Colon Carcinoma Metastatic in the Brain (tissue), 2 donors: ENCODE results near the genes CDH5, RRAD, B3GNT9 and MATCAP1.

GRCh38 chr16:65855269-65855697, 511.2 kb upstream of the CDH5 start:
- PRO-cap, 2 experiments, result peak in 1 of 2 experiments; most common minus-strand start chr16:65855450 (in 1)

DNA sequence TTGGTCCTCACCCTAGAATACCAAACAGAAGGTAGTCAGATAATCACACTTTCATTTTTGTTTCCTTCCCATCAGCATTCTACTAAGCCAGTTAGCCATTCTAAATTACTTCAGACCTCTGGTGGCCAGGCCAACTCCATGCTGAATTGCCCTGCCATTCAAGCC, 420.9 kb upstream of the CDH5 start:
- PRO-cap, 2 experiments, result no peak in any of the 2 experiments

DNA sequence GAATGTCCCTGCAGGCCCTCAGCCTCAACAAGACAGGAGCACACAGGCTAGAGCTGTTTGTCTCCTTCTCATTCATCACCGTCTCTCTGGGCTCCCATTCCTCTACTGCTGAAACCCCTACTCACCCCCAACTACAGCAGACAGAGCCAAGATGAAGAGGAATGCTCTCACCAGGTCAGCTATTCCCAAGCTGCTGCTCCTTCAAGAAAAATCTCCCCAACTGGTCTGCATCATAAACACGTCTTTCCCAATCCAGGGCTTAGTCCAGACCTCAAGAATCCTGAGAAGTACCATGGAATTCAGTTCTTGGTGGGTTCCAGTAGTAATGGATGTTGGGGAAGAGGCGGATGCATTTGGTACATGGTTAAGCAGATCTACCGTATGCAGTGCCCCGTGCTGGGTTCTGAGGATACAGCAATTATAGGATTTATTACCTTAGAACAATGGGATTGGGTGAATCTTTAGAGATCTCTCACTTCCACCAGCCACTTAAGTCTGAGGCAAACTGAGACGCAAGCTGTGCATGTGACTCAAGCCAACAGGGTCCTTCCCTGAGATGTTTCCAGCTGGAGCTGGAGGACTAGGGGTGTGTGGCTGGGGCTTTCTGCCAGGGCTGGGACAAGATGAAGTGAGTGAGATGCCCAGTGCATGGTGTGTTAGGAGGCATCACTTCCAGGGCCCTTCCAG, 232.8 kb upstream of the CDH5 start:
- PRO-cap, 2 experiments, result no peak in any of the 2 experiments

- PRO-cap, 2 experiments, result no peak in any of the 2 experiments
Measured at GRCh38 chr16:66366357-66366999, at the start of gene CDH5. Gene CDH5 (plus strand): TSS chr16:66366691.

- PRO-cap, 2 experiments, result no peak in any of the 2 experiments
Measured at GRCh38 chr16:66381944-66383257, 15.9 kb downstream of the CDH5 start.

- PRO-cap, 2 experiments, result no peak in any of the 2 experiments
Measured at GRCh38 chr16:66503007-66503436, 46.9 kb downstream of the TK2 start.

DNA sequence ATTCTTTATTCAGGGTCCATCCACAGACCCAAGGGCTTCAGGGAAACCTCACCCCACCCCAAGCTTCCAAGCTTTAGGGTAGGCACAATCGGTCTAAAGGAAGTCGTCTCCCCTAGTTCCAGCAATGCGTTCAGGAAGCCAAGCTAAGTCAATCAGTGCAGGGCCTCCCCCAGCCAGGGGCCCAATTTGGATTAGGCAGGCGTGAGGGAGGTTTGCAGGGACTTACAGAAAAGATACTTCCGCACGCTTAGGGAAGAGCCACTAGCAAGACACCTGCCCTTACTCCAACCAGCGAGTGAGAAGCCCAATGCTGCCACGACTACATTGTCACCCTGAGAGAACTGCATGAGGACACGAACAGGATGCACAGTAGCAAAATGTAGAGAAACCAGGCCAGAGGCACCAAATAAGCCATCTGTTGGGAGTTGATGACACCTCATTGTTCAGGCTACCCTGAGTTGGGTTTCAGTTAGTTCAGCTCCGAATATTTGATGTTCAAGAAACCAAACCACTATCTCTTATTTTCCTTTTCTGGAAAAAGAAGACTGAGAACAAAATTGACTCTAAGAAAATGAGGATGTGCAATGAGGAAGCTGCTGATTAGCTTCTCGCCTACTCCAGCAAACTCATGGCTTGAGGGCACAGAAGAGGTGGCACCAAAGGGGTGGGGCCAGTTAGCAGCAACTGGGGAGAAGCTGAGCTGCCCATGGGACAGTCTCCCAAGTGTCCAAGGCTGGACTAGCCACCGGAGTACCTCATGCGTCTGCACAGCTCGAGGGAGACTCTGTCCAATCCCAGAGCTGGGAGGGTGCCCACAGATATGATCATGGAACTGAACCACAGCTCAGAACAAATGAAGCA, 29.4 kb downstream of the TK2 start:
- PRO-cap, 2 experiments, result no peak in any of the 2 experiments

DNA sequence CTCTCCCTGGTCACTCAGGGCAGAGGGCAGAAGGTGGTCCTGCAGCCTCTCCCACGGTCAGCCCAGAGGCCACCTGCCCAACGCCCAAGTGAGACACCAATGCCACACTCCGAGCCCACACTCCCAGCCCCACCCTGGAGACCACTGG, 1.2 kb downstream of the CMTM3 start:
- PRO-cap, 2 experiments, result no peak in any of the 2 experiments

- PRO-cap, 2 experiments, result no peak in any of the 2 experiments
Measured at GRCh38 chr16:66706044-66706493, 9.5 kb upstream of the CMTM4 start.

DNA sequence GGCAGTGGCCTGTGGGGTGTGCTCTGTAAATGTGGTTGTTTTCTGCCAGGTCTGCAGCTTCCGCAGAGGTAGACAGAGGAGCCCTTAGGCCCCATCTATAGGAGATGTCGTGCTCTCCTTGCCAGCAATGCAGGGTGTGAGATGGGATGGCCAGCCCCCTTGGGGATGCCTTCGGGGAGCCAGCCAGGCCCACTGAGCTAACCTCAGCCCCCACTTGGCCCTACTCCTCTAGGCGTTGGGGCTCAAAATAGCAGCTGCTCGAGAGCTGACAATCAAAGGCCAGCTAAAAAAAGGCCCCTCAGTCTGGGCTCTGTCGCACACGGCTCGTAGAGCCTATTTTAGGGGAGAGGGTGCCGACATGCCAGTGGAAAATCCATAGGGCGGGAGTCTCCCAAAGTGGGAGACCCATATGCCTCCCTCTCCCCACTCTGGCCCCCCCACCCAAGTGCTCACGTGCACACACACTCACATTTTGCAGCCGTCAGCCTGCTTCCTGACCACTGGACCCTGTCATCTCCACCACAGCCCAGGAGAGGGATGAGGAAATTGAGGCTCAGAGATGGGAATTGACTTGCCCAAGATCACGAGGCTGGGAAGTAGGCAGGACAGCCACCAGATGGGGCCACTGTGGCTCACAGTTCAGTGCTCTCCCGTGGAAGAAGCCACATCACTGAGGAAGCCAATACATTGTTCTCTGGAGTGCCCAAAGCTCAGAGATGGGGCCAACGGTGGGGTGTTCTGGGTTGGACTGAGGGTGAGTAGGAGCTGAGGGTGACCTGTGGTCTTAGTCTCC, 15.7 kb downstream of the CDH16 start:
- PRO-cap, 2 experiments, result no peak in any of the 2 experiments

- PRO-cap, 2 experiments, result no peak in any of the 2 experiments
Measured at GRCh38 chr16:66922971-66924115, 2.0 kb downstream of the RRAD start.

- PRO-cap, 2 experiments, result peak in 1 of 2 experiments; most common minus-strand start chr16:66925535 (in 1)
Measured at GRCh38 chr16:66925397-66925982, at the start of gene RRAD. Gene RRAD (minus strand): TSS chr16:66925535.

GRCh38 chr16:66931787-66932447, 2.3 kb downstream of the CIAO2B start:
- PRO-cap, 2 experiments, result peak in 2 of 2 experiments; most common plus-strand start chr16:66932307 (in 2); most common minus-strand start chr16:66932017 (in 1)

GRCh38 chr16:66974681-66975232, 13.6 kb upstream of the CES4A start:
- PRO-cap, 2 experiments, result no peak in any of the 2 experiments

DNA sequence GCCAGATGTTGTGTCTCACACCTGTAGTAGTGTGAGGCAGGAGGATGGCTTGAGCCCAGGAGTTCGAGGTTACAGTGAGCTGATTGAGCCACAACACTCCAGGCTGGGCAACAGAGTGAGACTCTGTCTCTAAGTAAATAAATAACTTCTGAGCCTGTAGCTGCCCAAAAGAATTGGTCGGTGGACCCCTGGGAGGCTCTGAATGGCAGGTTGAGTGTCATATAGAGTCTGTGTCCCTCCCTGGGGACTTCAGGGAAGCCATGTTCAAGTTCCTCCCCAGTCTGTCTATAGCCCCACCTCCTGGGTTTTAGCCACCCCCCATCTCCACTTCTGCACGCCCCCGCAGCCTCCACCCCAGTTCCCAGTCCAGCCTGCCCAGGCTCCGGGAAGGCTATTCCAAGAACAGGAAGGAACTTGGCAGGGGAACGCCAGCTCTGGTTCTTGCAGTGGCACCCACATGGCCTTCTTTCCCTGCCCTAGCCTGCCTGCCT, 9.5 kb upstream of the CES4A start:
- PRO-cap, 2 experiments, result no peak in any of the 2 experiments

DNA sequence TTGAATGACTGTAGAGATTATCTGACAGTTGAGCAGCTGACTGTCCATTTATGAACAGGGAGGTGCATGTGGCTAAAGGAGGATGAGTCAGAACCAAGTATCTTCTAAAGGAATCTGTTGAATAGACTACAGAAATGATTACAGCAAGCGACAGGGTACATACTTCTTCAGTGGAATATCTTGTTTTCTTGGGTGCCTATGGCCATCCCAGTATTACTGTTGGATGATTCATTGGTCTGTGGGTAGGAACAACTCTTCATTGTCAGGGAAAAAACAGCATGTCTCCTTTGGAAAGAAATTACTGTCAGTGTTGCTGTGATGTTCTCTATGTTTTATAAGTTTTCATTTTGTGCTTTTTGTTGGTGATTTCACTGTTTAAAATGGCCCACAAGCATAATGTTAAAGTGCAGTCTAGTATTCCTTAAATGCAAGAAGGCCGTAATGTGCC, 26.9 kb downstream of the CBFB start:
- PRO-cap, 2 experiments, result no peak in any of the 2 experiments

GRCh38 chr16:67150779-67151531, at the start of gene B3GNT9:
Gene B3GNT9 (minus strand): TSS chr16:67150998.
- PRO-cap, 2 experiments, result peak in 1 of 2 experiments; most common minus-strand start chr16:67150956 (in 1)

GRCh38 chr16:67183634-67184757, at the start of gene MATCAP1:
Gene MATCAP1 (minus strand): TSS chr16:67183963.
- PRO-cap, 2 experiments, result peak in 2 of 2 experiments; most common plus-strand start chr16:67184140 (in 2); most common minus-strand start chr16:67183910 (in 1)

GRCh38 chr16:67202347-67203291, 3.7 kb downstream of the ELMO3 start:
- PRO-cap, 2 experiments, result no peak in any of the 2 experiments

DNA sequence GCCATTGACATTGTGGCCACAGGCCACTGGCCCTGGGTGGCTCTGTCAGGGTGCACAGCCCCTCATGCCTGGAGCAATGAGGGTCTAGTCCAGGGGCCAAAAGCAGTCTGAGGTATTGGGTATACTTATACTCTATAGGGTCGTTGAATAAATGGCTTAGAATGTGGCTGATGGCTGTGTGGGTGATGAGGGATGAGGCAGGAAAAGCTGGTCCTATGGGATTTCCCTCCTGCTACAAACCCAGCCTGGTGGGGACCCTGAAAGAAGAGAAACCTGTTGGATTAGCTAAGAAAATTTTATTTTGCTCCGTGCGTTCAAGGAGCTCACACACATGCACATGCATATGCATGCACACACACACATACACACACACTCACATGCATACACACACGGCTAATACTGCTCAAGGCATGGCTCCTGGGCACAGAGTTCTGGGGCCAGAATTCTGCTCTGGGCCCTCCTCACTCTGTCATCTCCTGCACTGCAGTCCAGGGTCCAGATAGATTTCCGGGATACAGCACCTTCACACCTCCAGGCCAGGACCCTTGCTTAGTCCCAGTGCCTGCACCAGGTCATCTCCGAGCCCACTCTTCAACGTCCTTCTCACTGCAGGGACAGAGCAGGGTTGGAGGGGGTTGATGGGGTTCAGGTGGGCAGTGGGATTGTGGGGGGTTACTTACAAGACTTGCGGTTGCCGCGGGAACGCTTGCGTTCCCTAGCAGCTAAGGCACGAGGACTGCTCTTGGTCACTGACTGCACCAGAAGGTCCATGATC, 2.4 kb downstream of the TMEM208 start:
- PRO-cap, 2 experiments, result no peak in any of the 2 experiments